Measurements from ENCODE around the gene TMED7.

- RRBS, 2 experiments = no CpG with 5 or more reads among the region's 22 CpGs
Measured at GRCh38 chr5:110985491-110986121, 85.9 kb upstream of the TSLP start.

DNA sequence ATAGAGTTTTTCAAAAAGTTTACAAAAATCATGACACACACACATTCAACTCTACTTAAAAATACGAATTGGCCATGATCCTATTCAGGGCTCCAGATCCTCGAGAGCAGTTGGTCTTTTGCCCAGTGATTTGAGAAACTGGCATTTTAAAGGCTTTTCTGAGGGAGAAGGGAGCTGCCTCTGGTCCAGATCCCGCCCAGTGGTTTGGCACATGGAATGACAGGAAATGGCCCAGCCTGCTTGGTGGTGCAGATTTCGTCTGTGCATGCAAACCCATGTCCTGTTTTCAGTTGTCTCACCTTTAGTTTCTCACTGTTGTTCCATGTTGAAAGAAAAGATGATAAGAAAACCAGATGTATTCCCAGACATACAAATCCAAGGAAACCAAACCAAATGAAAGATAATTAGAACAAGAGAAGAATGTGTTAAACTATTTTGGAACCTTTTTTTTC lies 3.7 kb downstream of the CAMK4 start:
- RRBS, 2 experiments = no CpG with 5 or more reads among the region's 4 CpGs

DNA sequence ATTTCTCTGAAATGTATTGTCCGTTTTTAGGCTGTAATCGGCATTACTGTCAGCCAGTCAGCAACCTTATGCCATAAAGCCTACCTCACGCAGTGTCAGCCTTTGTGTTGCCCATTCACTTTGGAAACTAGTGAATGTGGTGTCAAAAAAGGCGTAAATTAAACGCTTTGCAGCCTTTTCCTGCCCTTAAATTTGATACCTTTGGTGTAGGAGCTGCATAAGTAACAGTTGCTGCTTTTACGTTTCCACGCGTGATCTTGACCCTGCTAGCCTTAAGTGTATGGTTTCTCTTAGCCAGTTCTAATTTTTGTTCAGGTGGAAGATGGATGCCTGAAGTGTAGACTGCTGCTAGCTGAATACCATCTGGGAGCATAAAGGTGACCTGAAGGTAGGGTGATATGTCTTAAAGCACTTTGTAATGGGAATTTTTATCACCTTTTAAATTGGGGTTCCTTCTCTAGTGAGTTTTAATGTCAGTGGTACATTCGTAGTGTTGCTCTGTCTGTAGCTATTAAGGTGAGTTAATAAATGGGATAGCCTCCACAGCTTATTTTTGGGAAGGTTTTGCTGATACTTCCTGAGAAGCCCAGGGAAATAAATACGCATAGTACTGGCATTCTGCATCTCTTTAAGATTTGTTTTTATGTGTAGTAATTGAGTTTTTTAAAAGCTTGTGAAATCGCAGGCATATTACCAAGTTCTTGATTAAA lies 257.5 kb downstream of the EPB41L4A start:
- RRBS, 2 experiments = no CpG with 5 or more reads among the region's 11 CpGs

DNA sequence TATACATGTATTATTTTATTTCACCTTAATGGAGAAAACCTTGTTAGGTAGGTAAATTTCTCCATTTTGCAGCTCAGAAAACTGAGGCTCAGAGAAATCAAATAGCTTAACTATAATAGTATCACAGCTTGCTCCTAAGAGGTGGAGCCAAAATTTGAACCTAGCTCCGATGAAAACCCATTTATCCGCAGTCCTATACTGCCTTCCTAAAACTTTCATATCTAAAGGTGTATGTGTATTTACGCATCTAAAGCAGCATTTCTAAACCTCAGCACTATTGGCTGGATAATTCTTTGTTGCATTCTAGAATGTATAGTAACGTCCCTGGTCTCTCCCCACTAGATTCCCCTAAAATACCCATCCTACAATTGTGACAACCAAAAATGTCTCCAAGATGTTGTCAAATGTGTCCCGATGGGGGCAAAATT lies 43.4 kb upstream of the SRP19 start:
- RRBS, 2 experiments = no CpG with 5 or more reads among the region's 5 CpGs

GRCh38 chr5:112837978-112839060 lies 22.8 kb upstream of the SRP19 start:
- RRBS, 2 experiments = no CpG with 5 or more reads among the region's 11 CpGs

GRCh38 chr5:112920574-112920992 lies 1.4 kb downstream of the REEP5 start:
- RRBS, 2 experiments = no CpG with 5 or more reads among the region's 4 CpGs

DNA sequence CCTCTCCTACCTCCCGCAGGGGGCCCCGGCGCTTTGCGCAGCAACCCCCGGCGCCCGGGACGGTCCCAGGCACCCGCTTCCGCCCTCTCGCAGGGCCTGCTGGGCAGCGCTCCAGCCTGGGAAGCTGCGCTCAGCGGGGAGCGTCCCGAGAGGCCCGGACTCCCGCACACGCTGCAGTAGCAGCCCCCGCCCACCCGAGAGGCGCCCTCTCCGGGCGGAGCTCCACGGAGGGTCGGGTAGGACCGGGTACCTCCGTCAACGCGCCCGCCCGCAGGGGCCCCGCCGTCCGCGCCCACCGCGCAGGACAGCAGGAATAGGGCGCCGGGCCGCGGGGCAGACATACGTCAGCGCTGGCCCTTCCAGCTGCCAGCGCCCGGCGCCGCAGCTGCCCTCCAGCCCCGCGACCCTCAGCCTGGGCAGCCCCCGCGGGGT lies 541 bp downstream of the REEP5 start:
- RRBS, 2 experiments = under 1 to 5% methylated on average over 39 of the region's 52 CpGs

GRCh38 chr5:113149696-113150613 lies 173.4 kb downstream of the DCP2 start:
- RRBS, 2 experiments = no CpG with 5 or more reads among the region's 2 CpGs

DNA sequence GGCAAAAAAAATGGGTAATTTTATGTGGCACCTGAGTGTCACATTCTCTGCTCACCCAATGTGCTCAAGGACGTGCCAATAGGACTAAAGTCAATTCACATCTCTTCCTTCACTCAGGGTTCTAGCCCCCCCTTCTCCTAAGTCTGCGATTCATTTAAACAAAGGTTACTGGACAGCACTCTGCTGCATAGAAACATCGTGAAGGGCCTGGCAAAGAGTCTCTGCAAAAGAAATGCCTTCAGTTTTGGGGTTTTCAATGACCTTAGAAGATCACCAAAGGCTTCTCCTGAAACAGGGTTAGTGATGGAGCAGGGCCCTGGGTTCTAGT lies 142.2 kb downstream of the TSSK1B start:
- RRBS, 2 experiments = no CpG with 5 or more reads among the region's 3 CpGs

- RRBS, 2 experiments = 37 to 39% methylated on average over 6 of the region's 44 CpGs
Measured at GRCh38 chr5:114363269-114364420, 1.8 kb downstream of the KCNN2 start.

GRCh38 chr5:114393358-114393555 lies 31.4 kb downstream of the KCNN2 start:
- RRBS, 2 experiments = no CpG with 5 or more reads among the region's 1 CpG

- RRBS, 2 experiments = no CpG with 5 or more reads among the region's 2 CpGs
Measured at GRCh38 chr5:115607835-115608439, 5.7 kb upstream of the TICAM2 start.

DNA sequence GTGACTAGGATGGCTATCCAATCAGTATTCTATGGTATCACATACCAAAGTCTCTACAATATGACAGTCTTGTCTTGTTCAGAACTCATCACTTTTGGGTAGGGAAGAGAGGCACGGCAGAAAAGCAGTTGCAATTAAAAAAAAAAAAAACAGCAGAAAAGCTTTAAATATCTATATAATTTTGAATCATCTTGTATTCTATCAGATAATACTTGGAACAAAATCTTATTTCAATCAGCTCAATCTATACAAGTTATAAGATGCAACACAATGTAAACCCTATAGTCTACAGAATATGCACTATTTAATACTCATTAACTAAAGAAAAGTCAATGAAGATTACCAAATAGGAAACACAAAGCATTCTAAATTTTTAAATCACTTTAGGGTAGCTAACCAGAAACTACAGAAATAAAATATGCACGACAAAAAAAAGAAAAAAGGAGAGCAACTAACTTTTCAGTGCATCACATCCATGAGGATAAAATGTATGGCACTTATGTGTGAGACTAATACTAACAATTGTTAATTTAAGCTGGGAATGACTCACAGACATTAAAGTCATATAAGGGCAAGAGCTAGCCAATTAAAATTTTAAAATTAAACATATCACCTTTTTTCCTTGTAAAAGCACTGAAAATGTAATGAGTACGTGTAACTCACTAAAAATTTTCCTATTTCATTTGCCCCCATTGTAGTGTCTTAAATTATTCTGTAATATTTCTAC lies 10.9 kb downstream of the TMED7 start:
- RRBS, 2 experiments = no CpG with 5 or more reads among the region's 3 CpGs

DNA sequence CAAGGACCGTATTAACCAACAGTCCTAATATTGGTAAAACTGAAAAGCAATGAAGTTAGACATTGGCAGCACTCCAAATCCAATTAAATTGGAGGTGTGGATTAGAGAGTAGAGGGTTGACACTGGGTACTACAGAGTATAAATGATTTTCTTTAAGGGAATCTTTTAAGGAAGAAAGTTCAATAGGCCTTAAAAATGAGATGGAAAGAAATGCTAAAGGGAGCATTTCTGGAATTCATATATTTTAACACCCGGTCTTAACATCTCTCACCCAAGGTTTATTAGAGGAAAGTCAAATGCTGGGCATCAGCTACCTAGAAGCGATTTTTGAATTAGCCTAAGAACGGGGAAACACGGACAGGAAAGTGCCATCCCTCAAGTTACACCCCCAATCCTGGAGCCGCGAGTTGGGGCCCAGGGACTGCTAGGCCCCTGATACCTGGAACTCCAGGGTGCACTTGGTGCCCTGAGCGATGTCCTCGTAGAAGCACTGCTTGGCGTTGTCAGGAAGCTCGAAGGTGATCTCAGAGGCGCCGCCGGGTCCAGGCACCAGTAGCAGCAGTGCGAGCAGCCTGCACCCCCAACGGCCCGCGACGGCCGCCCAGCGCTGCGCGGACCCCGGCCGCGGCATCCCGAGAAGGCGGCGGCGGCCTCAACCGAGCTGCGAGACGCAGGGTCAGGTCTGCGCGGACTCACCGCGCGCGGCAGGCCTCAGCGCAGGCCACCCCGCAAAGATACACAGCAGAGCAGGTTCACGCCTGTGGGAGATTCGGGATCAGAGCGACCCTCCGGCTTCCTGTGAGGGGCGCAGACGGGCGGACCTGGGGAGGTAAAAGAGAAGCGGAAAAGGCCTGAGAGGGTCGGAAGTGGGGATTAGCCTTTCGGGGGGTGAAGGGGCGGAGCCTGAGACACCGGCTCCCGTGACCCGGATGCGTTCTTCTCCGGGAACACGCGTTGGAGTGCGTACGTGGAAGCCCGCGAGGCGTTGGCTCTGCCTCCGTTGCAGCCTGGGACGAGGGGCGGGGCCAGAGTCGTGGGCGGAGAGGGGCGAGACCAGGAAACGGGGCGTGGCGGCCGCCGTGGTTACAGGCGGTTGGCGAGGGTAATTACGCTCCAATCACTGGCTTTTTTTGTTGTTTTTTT lies at the start of gene TMED7:
Gene TMED7 (minus strand): TSS at position 875 of the 1,143 bp plus-strand sequence.
- RRBS, 2 experiments = 1 to 6% methylated on average over 10 to 17 of the region's 78 CpGs

DNA sequence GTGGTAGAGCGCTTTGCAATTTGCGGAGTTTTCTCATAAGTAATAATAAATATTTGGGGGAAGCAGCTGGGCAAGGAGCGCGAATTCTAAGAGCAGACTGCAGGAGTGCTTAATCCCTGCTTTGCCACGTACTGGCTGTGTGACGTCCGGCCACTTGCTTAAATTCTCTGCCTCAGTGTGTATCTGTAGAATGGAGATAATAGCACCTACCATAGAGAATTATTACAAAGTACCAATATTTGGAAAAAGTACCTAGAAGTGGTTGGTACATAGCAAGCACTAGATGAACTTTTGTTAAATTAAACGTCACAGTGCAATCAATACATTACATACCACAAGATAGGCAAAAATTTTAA lies 601 bp upstream of the TMED7 start:
- RRBS, 2 experiments = no CpG with 5 or more reads among the region's 8 CpGs

DNA sequence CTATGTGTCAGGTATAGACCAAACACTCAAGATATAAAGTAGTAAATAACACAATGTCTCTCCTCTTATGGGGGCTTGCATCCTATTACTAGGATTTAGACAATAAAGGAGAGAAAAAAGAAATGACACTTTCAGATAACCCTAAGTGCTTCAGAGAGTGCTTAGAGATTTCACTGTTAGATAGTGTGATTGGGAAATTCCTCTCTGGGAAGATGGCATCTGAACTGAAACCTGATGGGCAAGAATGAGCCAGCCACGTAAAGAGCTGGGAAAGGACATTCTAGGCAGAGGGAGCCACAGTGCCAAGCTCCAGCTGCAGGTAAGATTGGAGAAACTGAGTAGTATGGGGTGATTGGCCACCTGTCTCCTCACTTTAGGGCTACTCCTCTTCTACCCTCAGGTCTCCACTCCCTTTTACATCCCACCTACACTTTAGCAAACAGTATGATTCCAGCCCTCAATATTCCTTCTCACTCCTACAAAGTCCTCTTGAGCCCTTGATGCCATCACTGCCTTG lies 14.5 kb downstream of the CDO1 start:
- RRBS, 2 experiments = no CpG with 5 or more reads among the region's 1 CpG

GRCh38 chr5:115815338-115815915 lies 1.0 kb downstream of the CDO1 start:
- RRBS, 2 experiments = 69 to 76% methylated on average over 8 of the region's 27 CpGs

Measured in Panc1 (cell line).